Temporal lobe (tissue), 2 donors: ENCODE measurements around a stretch of chr2.

- RAMPAGE, long total RNA = no peak
Measured at GRCh38 chr2:11342727-11343436, 1.6 kb downstream of the ROCK2 start.

DNA sequence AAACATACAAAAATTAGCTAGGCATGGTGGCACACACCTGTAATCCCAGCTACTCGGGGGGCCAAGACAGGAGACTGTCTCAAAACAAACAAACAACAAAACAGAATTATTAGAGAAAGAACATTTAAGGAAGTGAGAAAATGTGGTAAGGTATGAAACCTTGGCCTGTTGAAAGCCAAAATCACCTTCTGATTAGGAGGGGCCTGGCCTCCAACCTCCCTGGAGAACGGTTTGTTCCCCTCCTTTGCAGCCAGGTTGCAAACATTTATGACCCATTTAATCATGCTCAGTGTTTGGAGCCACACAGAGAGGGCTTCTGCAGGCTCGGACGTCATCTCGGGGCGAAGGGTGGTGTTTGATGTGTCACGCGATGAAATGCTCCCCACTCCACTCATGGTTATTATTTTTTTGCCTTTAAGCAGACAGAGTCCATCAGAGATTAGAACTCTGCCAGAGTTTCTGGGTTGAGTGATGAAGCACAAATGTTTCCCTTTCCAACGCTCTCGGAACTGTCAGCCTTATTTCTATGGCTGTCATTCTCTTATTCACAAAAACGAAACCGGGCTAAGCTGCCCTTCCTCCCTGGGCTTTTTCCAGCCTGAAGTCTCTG is 33.5 kb upstream of the ROCK2 start:
- RAMPAGE, long total RNA = no peak

GRCh38 chr2:11395267-11395801 is 50.9 kb upstream of the ROCK2 start:
- RAMPAGE, long total RNA = no peak

DNA sequence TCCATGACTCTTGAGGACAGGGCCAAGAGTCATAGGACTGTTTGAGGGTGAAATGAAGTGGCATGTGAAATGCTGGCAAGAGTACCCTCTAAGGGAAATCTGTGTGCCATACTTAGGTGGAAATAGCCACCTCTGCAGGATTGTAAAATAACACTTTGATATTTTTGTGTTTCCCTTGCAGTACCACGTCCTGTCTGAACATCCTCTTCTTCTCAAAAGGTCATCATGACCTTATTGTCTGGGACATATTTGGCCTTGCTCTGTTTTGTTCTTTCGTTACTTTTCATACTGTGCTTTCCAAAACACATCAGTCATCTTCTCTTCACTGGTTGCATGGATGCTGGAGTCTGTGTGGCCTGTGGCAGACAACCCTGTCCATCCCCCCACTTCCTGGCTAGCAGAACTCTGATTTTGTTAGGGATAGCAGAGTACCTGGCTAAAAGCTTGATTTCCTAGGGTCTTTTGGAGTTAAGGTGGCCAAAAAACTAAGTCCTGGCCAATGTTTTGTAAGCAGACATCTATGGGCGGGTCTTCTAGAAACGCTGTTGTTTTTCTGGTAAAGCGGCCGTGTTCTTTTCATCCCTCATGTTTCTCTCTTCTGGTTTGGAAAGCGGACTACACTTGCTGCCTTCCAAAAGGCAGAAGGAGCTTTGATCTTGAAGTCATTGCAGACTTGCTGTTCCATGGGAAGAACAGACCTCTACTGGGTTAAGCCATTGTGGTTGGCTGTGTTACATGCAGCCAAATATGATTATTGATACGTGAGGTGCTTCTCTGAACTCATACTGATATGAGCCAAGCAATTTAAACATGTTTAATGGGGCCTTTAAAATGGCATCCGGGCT is 9.2 kb upstream of the GREB1 start:
- RAMPAGE, long total RNA = no peak

DNA sequence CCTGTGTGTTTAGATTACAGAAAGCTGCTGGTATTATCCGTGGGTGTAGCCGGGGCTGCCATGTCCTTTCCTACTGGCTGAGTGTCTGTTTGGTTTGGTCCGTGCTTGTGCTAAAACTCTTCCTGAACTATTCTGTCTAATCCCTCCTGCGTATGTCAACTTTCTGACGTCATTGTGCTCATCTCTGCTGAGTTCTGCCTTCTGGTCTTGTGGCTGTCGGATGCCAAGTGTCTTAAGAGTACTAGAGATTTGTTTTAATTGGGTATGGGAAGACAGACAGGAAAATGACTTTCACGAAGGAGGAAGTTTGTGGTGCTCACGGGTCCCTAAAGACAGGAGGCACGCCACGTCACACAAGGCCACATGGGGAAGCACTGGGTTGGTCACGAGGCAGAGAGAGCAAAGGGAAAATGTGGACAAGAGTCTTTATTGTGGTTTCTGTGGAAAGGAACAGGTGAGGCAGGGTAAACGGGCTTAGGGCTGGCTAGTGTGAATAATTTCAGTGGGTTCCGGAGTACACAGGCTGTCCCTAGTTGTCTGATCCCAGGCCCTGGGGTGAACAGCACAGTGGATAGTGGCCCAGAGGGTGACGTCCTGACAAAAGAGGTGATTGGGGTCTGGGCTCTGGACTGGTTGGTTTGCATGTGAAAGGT is 31.9 kb upstream of the NTSR2 start:
- RAMPAGE, long total RNA = no peak

DNA sequence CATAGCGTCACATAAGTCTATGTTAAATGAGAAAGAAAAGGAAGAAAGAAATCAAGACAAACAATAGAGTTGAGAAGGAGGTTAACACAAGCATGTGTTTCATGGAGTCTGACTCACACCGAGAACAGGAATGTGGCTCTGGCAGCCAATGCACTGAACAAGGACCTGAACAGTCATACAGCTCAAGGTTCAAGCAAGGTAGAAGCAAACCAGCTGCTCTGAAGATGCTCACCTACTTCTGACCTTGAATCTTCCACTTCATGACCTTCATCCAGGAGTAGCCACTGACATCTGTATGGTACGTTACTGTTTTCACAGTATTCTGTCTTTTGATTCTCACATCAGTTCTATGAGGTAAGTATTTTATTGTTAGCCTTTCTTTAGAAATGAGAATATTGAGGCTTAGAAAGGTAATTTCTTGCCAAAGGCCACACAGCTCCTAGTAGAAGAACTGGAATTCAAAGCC is 36.1 kb upstream of the LPIN1 start:
- RAMPAGE, long total RNA = no peak

DNA sequence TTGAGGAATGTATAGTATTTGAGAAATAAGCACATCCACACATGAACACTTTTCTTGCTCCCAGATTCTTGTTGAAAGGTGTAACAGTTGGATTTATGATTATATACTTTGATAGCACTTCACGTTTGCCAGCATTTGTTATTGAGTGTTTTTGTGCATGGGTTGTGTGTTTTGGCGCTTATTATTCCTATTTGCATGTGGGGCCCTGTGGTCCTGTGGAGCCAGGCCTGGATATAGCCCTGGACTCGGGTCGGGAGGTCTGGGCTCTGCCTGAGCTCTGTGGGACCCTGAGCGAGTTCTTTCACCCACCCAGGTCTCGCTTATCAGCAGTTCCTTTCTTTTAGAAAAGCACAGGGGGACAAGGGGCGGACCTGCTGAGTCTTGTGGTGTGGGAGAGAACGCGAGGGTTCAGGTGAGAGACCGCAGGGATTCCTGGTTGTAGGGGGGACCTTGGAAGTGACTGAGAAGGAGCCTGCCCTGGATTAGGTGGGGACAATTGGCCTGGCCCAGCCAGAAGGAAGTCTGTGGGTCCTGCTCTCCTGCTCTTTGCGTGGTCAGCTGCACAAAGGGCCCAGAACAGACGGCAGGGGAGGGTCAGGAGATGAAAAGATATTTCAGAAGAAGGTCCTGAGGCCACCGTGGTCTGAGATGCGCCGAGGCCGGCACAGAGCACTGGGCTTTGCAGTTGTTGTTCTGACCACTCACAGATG is 1.4 kb downstream of the LPIN1 start:
- RAMPAGE, long total RNA = no peak

DNA sequence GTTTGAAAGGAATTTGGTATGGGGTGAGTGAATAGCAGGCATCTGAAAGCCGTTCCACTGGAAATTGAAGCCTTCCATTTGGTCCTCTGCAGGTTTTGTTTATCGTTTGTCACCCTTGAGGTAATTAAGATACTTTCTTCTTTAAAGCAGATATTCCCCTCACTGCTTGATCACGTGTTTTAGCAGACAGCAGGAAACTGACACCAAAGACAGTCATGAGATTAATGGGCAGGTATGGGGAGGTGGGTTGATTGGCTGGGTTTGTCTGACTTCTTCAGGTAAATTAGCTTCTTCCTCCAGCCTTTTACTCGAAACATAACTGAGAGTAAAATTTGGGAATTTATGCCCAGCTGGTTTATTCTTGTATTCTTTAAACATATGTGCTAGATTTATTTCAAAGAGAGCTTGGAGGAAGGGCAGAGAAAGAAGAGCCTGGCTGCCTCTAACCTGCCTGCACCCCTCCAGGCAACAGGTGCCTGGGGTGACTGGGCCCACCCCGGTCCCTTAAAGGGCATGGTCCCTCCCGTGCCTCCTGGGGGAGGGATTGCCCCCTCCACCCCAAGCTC is 10.8 kb downstream of the LPIN1 start:
- RAMPAGE, long total RNA = no peak

DNA sequence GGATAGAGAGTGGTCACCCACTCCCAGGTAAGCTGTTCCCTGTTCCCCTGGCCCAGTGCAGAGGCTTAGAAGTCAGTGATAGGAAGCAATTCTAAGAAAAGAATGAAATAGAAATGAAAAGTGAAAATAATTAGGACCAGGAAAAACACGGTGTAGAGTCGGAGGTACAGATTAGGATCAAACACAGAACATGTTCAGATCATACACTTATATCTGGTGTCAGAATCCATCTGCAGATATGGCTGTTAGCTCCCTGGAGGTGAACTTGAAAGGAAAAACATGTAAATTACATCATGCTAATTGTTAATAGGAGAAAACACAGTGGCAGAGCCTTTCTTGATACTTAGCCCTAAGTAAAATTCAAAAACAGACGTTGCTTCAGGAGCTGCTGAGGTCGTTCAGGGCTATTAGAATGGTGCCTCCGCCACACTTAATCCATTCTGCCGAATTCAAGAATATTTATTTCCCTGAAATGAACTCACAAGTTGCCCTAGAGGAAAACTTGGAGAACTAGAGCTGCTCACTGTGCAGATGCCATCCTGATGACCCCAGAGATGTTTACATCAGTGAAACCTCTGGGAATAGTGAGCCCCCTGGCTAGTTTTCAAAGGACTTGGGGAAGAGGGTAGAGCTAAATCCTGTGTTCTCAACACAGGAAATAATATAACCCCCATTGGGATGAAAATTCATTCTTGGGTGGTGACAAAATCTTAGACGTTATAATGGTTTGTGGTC is 27.5 kb downstream of the LPIN1 start:
- RAMPAGE, long total RNA = no peak

DNA sequence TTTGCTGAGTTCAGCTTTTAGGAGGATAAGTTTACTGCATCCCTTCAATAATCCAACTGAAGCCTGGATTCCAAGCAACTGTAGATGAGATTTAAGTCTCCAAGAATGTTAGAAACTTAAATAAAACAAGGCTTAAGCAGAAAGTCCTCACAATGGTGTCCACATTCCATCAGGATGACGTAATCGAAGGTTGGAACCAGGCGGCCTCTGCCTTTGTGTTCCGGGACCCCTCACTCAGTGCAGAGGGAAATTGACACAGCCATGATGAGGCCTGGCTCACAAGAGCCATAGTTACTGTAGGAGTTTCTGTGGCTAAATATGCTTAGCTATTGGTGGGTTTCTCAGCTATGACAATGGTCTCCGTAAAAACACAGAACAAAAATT is 260.5 kb downstream of the LPIN1 start:
- RAMPAGE, long total RNA = no peak

DNA sequence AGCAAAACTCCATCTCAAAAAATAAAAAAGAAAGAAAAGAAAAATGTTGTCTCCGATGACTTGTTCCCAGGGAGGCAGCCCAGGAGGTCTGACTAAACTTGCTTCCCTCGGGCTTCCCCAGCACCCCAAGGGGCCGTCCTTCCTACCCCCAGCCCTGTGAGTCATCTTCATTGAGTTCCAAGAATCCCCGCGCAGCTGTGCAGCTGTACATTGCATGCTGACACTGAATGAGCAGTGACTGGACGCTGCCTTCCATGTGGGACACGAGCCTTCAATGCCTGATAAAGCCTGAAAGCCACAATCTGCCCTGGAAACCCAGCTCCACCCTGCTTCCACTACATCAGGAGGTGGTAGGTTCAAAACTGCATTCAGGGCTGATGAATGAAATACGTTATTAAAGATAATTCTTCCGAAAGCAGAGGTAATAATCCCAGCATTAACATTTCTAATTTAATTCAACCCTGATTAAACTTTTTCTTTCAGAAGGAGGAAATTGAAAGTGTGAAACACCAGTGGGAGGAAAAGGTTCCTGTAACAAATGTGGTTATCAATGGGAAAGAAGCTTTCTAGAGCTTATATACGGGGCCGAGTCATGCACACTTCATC is 360.0 kb downstream of the LPIN1 start:
- RAMPAGE, long total RNA = no peak

DNA sequence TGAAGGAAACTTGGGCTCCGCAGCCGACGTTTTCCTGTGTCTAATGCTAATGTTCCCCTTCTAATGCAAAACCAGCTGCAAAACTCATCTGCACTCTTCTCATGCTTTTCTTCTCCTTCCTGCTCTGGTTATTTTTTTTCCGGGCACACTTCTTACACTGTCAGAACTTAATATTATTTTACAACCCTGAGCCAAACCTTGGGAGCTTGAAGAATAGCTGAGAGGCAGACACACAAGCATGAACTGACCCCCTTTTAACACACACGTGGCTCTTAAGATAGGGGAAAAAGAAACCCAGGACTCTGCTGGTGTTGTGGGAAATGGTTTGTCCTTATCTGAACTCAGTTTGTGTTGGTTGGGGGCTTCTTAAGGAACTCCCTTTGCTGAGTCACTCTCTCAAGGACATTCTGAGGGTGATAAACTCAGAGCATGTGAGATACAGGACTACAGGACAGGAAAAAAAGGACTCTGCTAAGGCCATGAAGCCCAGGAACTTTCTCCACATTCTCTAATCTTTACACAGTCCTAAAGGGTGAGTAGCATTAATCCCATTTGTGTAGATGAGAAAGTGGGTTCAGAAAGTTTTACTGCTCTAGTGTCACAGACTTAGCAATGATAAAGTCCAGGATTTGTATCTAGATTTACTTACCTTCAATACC is 439.3 kb upstream of the TRIB2 start:
- RAMPAGE, long total RNA = no peak

- RAMPAGE, long total RNA = no peak
Measured at GRCh38 chr2:12318087-12318516, 398.6 kb upstream of the TRIB2 start.

GRCh38 chr2:12493004-12493618 is 223.6 kb upstream of the TRIB2 start:
- RAMPAGE, long total RNA = no peak

GRCh38 chr2:12685190-12685601 is 31.5 kb upstream of the TRIB2 start:
- RAMPAGE, long total RNA = no peak

GRCh38 chr2:12702386-12703308 is 14.1 kb upstream of the TRIB2 start:
- RAMPAGE, long total RNA = no peak

GRCh38 chr2:12717322-12718311 is 881 bp downstream of the TRIB2 start:
- RAMPAGE, long total RNA = start-site peak on the plus strand at chr2:12717757-12717852, 60 and 24 reads in 2 replicates

DNA sequence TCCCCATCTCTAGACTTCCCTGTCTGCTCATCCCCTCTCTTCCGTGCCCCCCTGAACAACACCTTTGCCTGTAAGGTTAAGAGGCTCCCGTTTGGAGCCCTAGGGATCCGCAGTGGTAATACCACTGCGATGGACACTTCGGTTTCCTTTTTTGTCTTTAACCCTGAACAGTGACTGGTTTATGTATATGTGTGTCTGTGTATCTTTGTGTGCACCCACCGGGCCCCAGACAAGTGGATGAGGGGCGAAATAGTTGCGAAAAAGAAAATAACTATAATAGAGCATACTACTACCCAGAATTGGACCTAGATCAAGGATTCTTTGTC is 2.5 kb downstream of the TRIB2 start:
- RAMPAGE, long total RNA = no peak

GRCh38 chr2:14635180-14635966 is 2.9 kb downstream of the LRATD1 start:
- RAMPAGE, long total RNA = no peak

GRCh38 chr2:15942484-15943029 is 2.2 kb downstream of the MYCN start:
- RAMPAGE, long total RNA = no peak